ENCODE measurements around the gene CEP83.

DNA sequence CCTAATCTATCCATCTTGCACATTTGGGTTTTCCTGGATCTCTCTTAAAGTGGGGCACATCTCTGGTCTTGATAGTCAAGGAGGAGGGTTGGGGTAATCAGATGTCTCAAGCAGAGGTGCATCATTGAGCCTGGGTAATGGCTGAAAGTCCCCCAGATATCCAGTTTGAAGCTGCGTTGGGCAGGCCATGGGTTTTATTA lies 10.9 kb downstream of the SOCS2 start:
- PRO-cap: no peak

GRCh38 chr12:93705867-93706708 lies 28.9 kb downstream of the CRADD start:
- PRO-cap: no peak

- PRO-cap: no peak
These were observed 34.2 kb downstream of the CRADD start for GRCh38 chr12:93711314-93711830.

GRCh38 chr12:93729910-93730501 lies 52.8 kb downstream of the CRADD start:
- PRO-cap: no peak

- PRO-cap: no peak
These were observed 83.4 kb downstream of the CRADD start for GRCh38 chr12:93760461-93761106.

DNA sequence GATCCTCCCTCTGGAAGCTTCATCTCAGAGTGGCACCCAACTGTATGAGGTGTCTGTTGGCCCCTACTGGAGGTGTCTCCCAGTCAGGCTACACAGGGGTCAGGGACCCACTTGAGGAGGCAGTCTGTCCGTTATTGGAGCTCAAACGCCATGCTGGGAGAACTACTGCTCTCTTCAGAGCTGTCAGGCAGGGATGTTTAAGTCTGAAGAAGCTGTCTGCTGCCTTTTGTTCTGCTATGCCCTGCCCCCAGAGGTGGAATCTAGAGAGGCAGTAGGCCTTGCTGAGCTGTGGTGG lies 140.8 kb upstream of the PLXNC1 start:
- PRO-cap: no peak

- PRO-cap: no peak
These were observed 74.0 kb upstream of the PLXNC1 start for GRCh38 chr12:94074086-94075035.

GRCh38 chr12:94459234-94460160 lies at the start of gene CEP83:
Gene CEP83 (minus strand): TSS chr12:94459867.
- PRO-cap: bidirectional peak, plus-strand start at chr12:94460062, minus-strand start at chr12:94459932

DNA sequence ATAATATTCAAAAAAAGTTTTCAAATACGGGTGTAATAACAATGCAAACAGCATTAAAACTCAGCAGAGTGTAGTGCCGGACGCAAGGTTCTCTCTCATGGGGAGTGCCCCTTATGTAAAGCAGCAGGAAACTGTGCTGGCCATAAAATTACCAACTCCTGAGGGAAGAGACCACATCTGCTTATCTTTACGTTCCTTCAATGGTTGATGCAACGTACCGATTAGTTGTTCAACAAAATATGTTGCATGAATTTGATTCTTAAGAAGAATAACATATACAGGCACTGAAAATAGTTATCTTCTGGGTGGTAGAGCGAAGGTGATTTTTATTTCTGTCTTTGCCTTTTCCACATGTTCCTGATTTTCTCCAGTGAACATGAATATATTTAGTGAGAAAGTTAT lies 118.8 kb upstream of the TMCC3 start:
- PRO-cap: no peak

DNA sequence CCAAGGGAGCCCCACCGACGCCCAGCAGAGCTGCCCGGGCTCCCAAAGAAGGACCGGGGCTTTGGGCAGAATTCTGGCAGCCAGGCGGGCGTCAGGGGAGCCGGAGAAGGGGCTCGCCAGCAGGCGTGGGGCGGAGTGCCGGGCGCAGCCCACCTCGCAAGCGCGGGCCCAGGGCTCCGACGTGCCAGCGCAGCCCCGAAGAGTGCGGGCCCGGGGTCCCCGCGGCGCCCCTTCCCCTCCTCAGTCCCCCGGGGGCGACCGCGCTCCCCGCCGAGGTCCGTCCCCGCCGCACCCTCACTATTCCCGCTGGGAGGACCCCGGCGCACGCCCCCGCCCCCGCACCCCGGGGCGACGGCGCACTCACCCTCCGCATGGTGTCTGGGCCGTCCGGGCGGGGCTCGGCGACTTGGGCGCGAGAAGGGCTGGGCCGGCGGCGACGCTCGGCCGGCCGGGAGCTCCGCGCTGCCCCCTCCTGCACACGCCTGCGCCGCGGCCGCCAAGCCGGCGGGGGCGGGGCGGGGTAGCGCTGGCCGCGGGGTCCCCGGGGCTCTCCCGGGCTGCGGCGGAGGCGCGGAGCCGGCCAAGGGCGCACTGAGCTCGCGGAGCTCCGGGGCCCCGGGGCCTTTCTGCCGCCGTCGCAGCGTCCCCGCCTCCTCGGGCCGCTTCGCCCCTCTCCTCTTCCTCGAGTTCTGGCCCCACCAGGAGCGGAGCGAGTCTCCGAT lies 130.1 kb downstream of the NDUFA12 start:
- PRO-cap: no peak

GRCh38 chr12:95103258-95103685 lies 29.9 kb upstream of the NR2C1 start:
- PRO-cap: no peak

DNA sequence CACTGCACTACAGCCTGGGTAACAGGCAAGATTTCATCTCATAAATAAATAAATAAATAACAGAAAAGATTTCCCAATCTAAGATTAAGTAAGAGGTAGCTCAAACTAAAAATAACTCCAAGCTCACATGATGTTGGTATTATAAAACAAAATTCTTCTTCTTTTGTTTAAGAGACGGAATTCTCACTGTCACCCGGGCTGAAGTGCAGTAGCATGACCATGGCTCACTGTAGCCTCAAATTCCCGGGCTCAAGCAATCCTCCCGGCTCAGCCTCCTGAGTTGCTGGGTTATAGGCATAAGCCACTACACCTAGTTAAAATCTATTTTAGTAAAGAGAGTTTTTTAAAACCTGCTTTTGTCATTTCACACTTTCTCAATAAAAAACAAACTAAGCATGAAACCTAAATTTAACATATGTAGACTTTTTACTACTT lies 58.6 kb upstream of the NR2C1 start:
- PRO-cap: no peak

GRCh38 chr12:95200320-95201112 lies 16.8 kb downstream of the FGD6 start:
- PRO-cap: no peak

DNA sequence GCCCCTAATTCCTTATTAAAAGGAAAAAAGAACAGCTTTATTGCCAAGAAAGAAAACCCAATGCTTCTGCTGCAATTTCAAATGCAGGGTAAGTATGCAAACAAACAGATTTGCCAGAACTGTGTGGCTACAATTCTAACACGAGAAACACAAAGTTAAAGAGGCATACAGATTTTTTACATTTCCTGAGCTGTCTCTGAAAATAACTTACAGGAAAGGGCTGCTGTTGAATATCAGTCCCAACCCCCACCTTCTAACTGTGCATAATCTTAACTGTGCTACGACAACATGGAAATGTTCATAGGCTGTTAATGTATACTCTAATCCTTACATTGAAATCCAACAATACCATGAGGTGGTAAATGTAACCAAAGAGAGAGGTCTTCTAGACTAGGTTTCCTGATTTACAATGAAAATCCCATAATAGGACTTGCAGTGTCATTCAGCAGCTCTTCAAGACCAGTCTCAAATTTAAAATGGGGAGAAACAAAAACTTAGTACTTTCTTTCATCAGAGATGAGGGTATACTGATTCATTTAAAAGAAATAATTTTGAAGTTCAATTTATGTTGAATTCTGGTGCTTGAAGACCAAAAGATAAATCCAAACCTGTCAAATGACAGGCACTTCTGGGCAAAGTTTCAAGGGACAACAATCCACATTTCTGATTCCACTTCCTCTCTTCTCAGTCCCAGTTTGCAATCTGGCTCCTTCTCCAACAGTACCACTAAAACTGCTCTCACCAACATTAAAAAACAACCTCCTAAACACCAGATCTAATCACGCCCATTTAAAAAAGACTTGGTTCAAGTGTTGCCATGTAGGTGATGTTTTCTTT lies 14.4 kb downstream of the FGD6 start:
- PRO-cap: no peak

DNA sequence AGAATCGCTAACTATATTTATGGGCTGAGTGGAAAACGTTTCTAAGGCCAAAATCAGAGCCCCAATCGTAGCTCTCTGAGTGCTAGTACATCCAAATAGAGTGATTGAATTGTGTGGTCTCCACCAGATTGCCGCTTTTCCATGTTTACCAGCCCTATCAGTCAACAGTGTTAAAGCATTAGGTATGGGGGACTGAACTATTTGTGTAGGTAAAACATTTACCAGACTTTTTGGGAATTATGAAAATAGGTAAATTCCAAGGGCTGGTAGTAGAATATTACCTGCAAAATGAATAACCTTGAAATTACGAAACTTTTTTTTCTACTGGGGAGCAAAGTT lies 28.0 kb upstream of the METAP2 start:
- PRO-cap: no peak

GRCh38 chr12:95546200-95546995 lies 4.9 kb downstream of the USP44 start:
- PRO-cap: no peak

DNA sequence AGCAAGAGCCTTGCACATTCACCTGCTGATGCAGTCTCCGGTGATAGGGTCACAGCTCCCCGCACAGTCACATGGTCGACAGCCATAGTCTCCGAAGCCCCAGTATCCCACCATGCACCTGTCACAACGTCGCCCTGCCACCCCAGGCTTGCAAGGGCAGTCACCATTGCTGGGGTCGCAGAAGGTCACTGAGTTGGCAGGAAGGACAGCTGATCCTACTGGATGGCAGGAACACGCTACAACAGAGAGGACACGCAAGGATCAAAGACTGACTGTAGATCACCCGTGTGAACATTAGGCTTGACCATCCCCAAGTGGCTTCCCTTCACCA lies 107.1 kb downstream of the NTN4 start:
- PRO-cap: no peak

GRCh38 chr12:95694223-95694689 lies 96.3 kb downstream of the NTN4 start:
- PRO-cap: no peak

DNA sequence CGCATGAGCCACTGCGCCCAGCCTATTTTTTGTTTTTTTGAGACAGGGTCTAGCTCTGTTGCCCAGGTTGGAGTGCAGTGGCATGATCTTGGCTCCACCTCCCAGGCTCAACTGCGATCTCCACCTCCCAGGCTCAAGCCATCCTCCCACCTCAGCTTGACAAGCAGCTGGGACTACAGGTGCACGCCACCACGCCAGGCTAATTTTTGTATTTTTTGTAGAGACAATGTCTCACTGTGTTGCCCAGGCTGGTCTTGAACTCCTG lies 1.2 kb downstream of the AMDHD1 start:
- PRO-cap: no peak

GRCh38 chr12:96054065-96054608 lies 18.8 kb upstream of the LTA4H start:
- PRO-cap: no peak

Measured in SP-49 (cell line).